UCH-1 (cell line): Measurements from ENCODE around the gene TBCD.

- RRBS, result 64% methylated on average over 1 of the region's 7 CpGs
Observed at GRCh38 chr17:82480391-82480743, 21.8 kb downstream of the NARF start.

GRCh38 chr17:82484549-82485171 is 26.1 kb downstream of the NARF start:
- RRBS, result no CpG with 5 or more reads among the region's 17 CpGs

DNA sequence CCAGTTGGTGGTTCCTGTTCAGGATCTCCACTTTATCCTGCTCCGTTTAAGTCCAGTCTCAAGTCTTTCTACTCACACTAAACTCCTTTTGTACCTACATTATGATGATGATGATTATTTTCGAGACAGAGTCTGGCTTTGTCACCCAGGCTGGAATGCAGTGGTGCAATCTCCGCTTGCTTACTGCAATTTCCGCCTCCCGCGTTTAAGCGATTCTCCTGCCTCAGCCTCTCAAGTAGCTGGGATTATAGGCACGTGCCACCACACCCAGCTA is 2.3 kb upstream of the FOXK2 start:
- RRBS, result no CpG with 5 or more reads among the region's 8 CpGs

DNA sequence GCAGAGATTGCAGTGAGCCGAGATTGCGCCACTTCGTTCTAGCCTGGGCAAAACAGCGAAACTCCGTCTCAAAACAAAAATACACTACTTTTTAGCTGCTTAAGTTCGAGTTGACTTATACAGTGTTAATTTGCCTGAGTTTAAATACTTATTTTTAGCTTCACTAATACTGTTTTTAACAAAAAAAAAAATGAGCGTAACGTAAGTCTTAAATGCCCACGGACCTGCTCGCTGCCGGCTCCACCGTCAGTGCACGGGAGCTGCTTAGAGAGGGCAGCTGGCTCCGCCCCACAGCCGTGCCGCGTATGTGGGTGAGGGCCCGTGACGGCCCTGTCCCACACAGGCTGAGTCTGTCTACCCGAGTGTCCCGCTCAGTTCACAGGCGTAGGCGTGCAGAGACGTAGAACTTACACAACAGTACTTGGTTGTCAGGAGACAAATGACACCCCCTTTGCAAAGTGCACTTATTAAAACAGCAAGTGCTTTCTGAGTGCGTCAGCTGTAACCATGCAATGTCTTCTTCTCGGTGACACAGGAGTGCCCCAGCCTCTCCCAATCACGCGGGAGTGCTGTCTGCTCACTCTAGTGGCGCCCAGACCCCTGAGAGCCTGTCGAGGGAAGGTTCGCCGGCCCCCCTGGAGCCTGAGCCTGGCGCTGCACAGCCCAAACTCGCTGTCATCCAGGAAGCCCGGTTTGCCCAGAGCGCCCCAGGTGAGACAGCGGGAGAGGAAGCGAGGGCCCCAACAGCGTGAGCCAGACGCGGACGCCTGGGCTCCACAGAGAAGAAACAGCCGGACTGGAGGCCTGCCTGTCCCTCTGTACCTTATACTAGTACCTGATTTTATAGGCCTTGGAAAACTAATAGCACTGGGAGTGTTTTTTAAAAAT is 64.2 kb downstream of the FOXK2 start:
- RRBS, result 98% methylated on average over 9 of the region's 43 CpGs

- RRBS, result no CpG with 5 or more reads among the region's 54 CpGs
Observed at GRCh38 chr17:82614741-82616138, 33.0 kb downstream of the WDR45B start.

DNA sequence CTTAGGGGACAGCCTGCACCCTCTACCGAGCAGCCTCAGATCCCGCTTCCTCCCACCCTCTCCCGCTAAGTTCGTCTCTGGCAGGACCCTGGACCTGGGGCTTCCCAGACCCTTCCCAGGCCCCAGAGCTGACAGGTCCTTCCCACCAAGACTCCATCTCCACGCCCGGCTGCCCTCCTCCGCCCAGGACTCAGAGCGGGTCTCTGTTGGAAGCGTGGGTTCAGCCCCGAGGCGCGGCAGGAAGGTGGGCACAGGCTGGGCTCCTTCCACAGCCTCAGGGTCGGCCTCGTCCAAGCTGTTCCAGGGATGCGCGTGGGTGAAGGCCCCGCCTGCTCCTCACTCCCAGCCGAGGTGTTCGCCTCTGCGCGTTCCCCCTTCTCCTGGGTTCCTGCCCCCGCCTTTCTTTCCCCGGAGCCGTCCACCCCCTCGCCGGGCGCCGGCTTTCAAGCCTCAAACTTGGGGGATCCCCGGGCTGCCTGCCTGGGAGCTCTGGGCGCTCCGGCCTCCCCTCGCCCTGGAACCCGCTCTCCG is 1.1 kb downstream of the RAB40B start:
- RRBS, result no CpG with 5 or more reads among the region's 34 CpGs

- RRBS, result no CpG with 5 or more reads among the region's 14 CpGs
Observed at GRCh38 chr17:82735841-82736187, 399 bp downstream of the FN3K start.

DNA sequence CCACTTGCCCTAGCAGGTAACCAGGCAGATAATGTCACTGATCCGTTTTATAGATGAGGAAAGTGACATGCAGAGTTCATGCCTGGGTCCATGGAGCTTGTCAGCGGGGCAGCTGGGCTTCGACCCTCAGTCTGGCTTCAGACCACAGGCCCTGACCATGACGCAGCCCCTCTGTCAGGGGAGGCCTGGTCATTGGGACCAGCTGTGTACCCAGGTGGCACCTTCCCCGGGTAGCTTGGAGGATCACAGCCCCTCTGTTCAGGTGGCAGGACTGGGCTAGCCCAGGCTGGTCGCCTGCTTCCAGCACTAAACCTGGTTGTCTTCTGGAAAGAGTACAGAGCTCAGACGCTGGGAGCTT is 8.2 kb upstream of the TBCD start:
- RRBS, result no CpG with 5 or more reads among the region's 7 CpGs

GRCh38 chr17:82751301-82752278 is at the start of gene TBCD:
TSS of gene TBCD (plus strand) at chr17:82752065.
- RRBS, result 3% methylated on average over 61 of the region's 135 CpGs

DNA sequence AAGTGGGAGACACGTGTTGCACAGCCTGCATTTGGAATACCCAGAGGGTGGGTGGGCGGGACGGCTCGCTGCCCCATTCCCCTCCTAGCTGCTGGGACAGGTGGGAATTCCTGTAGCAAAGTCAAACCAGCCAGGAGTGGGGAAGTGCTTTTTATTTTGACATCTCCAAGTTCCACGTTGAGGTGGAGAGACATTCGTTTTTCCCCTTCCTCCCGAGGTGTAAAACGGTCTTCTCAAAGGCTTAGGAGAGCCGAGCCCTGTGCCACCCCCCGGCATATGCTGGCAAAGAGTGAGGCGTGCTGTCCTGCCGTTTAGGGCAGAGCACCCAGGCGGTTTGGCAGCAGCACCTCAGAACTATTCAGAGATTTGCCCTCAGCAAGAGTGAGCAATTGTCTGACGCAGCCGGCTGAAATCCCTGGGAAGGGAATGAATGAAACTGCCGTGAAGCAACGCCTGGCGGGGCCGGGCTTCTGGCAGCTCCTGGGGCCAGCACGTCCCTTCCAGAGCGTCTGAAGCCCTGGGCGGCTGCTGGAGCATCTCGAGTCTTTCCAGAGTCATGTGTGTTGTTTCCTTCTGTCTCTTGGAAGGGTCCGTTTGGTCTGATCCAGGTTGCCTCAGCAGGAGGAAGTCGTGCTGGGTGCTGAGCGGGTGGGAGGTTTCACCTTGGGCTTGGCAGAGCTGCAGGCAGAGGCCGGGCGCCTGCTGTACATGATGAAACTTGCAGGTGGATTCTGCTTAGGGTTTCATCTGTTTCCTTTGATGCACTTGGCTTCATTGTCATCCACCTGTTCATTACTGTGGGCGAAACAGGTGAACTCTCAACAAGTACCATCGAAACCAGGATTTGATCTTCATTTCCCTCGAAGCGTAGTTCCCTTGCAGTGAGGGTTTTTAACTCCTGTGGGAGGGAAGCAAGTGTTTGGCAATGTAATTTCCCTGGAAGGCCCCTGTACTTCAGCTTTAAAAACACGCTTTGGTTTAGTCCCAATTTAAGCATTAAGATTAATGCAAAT is 35.3 kb downstream of the TBCD start:
- RRBS, result 46% methylated on average over 5 of the region's 33 CpGs

DNA sequence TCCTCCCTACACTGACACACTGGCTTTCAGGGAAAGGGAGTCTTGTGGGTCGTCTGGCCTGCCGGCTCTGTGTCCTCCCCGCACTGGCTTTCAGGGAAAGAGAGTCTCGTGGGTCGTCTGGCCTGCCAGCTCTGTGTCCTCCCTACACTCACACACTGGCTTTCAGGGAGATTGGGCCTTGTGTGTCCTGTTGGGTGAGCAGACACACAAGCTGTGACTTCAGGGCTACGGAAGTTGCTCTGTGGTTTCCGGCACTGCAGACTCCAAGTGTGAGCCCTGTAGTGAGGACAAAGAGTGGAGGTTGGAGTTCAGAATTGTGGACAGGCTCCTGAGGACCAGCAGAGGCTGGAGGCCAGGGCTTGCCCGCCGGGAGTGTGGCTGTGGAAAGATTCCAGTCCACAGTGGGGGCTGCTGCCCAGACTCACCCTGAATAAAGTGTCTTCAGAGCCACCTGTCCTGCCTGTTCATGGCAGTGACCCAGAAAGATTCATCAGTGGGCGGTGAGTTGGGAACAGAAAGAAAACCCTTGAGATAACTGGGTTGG is 19.6 kb upstream of the ZNF750 start:
- RRBS, result no CpG with 5 or more reads among the region's 10 CpGs

GRCh38 chr17:83064496-83065239 is 13.1 kb upstream of the B3GNTL1 start:
- RRBS, result no CpG with 5 or more reads among the region's 24 CpGs

DNA sequence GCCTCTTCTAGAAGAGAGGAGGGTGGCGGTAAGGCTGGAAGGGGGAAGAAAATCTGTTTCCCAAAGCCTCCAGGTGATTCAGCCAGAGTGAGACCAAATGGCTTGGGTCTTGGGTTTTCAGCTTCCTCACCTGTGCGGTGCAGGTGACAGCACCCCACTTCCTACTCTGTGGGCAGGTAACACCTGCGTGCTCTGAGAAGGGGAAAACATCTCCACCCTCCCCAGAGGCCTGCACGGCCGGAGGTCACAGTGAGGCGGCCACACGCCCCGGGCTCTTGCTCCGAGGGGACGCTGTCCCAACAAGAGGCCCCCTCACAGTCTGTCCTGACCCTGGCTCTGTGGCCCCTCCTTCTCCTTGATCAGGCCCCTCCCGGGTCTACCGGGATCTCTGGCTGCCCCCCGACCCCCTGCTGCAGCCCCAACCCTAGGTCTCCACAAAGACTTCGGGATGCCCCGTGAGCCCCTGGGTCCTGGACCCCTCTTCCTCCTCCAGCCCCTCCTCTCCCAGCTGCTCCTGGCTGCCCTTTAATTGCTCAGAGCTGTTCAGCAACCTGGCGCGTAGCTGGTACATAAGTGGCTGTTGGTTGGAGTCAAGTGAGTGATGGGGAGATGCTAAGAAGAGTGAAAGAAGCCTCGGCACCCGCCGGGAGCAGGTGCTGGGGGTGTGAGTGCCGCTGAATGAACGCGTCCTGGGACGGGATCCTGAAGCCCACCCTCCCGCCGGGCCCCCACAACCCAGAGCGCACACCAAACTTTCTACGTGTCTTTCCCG is 119.5 kb downstream of the METRNL start:
- RRBS, result 85% methylated on average over 12 of the region's 29 CpGs